Foreskin fibroblast (primary cell): ENCODE measurements around the genes PGRMC2 and C4orf33.

- RRBS = no CpG with 5 or more reads among the region's 9 CpGs
These were observed 1.9 kb downstream of the HSPA4L start for GRCh38 chr4:127783942-127784484.

DNA sequence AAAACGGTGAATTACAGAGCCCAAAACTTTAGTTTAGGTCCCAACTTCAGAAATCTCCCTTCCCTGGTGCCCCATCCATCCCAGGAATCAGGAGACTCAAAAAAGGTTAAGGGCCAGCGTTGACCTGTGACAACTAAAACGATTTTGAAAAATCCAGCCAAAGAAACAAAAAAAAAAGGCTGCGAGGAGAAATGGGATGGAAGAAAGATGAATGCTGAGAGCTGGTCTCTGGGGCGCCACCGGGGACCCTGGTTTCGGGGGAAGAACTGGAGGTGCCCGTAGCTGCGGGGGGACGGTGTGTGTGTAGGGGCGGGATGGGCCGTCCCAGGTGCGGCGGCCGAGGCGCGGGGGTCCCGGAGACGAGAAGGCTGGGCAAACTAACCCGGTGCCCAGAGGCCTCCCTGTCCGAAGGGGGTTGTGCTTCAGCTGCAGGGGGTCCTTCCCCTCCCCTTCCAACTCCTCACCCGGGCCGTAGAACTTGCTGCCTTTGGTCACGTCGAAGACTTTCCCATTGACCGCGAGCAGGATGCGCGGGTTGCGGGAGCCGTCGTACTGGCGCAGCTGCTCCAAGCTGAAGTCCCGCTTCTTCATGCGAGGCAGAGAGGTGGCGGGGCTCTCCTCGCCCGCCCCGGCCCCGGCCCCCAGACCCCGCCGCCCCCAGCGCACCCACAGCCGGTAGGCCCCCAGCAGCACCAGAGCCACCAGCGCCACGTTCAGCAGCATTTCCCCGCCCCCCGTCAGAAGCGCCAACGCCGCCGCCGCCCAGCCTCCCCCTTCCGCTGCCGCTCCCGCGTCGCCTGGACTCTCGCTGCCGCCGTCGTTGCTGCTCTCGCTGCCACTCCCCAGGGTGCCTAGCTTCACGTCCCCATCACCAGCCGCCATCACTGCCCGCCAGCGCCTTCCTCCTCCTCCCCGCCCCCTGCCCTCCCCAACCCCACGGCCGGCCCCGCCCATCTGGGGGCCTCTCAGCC, at the start of gene PGRMC2:
TSS of gene PGRMC2 (minus strand) at position 905 of the 971 bp plus-strand sequence.
- RRBS = 2% methylated on average over 18 of the region's 71 CpGs

DNA sequence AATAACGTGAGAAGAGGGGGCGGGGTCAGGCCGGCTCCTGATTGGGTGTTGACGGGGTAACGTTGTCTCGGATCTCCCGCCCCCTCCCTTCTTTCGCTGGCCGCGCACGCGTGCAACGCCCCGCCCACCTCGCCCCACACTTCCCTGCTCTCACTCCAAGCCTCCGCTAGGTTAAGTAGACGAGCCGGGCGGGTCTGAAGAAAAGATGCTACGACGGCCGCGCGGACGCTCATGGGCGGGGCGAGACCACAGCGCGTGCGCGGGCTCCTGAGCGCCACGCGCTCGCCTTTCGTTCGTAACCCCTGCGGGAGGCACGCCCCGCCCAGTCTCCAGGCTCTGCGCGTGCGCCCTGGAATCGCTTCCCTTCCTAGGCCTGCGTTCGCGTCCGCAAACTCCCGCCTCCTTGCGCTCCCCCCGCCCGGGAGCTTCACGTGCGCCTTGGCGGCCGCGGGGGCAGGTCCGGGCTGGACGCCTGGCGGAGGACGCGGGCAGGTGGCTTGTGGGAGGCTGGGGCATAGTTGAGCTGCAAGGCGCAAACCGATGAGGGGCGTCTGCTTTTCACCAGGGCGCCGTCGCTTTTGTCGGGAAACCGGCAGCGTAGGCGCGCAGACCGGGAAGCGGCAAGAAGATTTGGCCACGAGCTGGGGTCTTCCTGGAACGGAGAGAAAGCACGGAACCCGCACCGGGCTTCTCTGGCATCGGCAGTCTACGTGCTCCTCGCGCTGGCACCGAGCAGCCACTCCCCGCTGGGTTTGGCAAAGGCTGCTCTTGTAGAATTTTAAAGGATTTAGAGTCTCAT, 466 bp upstream of the PGRMC2 start:
- RRBS = 2% methylated on average over 14 of the region's 86 CpGs

DNA sequence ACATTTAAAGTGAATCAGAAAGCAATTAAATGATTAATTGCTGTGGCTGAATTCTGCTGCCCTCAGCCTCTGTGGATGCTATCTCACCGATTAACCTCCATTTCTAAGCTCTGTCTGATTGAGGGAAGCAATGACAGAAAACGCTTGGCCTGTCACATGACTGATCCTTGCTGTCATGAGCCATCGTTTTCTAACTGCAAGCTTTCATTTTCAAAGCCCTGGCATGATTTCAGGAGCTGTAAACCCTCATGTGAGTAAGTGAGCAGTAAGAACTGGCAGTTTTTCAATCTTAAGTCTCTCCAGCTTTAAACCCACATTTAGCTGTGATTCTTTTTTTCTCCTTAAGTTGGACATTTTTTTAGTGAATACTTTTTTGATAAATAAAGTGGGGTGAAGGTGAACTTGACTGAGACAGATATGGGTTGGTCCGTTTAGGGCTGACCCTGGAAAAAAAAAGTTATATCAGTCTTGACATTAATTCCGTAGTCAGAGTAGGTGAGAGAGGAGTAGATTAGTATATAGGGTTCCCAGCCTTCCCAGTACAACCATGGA, 180.9 kb upstream of the PGRMC2 start:
- RRBS = no CpG with 5 or more reads among the region's 5 CpGs

- RRBS = no CpG with 5 or more reads among the region's 1 CpG
These were observed 253.2 kb upstream of the JADE1 start for GRCh38 chr4:128556435-128556661.

DNA sequence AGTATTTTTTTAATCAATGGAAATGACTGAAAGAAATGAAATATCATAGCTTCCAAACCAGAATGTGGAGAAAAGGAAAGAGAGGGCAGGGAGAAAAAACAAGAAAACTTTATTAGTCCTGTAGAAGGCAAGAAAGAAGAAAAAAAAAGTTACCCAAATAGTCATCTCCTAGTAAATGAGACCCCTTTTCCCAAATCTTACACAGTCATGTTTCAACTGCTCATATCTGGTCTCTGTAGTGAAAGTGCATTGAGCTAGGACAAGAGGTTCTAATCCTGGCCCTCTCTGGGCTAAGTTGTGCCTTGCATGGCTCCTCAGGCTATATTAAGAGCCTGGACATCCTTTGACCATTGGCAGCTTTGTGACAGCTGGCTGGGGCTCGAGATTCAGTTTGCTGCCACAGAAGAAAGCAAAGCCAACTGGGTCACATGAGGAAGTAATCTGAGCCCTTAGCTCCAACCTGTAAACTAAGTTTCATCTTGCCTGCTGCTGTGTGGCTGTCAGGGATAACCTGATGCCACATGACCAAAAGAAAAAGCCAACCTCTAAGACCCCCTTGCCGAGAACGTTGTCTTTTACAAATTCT, 51.9 kb upstream of the JADE1 start:
- RRBS = no CpG with 5 or more reads among the region's 3 CpGs

- RRBS = no CpG with 5 or more reads among the region's 1 CpG
These were observed 26.3 kb upstream of the JADE1 start for GRCh38 chr4:128783191-128783656.

DNA sequence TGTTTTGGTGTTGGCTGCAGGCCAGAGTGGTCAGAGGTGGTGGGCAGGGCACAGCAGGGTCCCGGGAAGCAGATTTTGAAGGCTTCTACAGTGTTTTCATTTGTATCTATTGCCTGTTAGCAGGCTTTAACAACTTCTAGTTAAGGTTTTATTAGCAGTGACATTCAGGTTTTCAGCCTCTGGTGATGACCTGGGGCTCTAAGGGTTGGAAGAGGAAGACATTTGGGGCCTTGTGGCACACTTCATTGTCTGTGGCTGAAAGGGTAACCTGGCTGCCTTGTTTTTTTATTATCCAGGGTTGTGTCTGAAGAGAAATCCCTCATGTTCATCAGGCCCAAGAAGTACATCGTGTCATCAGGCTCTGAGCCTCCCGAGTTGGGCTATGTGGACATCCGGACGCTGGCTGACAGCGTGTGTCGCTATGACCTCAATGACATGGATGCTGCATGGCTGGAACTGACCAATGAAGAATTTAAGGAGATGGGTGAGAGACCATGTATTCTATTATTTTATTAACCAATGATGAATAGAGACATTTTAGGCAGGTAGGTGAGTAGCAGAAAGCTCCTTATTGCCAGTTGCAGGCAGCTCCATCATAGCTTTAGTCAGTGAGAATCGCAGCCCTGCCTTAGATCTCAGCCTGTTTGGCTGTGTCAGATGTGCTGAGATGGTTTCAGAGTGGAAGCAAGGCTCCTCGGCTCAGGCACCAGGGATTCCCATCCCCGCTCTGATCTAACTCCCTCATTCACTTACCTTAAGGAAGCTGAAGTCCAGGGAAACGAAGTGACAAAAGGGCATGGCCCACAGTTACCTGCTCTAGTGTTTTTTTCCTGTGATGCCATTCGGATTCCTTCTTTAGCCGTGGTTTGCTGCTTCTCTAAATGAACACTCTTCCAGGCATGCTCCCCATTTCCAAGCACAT, 39.4 kb downstream of the JADE1 start:
- RRBS = no CpG with 5 or more reads among the region's 13 CpGs

DNA sequence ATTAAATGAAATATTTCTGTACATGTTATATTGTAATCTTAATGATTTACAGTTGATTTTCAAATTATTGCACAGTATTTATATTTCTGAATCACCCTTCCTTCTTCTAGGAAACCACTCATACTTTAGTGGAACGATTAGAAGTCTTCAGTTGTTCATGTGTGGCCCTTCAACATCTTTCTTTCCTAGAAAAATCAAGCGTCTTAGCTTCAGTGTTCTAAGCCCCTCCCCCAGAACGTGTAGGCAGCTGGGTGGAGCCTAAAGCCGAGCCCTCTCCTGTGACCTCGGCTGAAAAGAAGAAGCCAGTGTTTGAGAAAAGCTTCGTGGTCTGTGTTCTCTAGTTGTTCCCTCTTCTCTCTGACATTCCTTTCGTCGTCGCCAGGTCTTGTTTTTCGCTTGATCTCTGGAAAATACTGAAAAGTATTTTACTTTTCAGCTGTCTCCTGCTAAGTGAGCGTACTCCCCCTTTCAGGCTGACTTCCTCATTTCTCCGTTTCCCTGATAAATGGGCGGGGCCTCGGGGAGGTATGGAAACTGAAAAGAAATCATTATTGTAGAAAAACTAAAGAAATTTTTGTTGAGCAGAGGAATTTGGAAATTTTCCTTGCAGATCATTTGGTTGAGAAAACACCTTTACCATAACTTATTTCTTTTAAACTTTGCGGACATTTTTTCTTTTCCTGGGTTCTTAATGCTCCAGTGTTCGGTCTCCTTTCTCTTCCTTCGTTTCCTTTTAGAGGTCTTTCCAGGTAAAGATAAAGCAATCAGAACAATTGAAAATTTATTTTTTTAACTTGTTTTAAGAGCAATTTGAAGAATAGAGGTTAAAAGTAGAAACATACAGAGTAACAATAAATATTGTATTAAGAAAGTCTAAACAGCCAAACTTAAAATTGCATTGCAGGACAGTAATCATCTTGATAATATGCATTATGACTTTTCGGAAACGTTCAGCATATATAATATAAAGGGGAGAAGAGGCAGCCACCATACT, at the start of gene C4orf33:
TSS of gene C4orf33 (plus strand) at position 269 of the 994 bp plus-strand sequence.
- RRBS = no CpG with 5 or more reads among the region's 19 CpGs

GRCh38 chr4:132123675-132124474, 1025.2 kb upstream of the PCDH10 start:
- RRBS = no CpG with 5 or more reads among the region's 20 CpGs

DNA sequence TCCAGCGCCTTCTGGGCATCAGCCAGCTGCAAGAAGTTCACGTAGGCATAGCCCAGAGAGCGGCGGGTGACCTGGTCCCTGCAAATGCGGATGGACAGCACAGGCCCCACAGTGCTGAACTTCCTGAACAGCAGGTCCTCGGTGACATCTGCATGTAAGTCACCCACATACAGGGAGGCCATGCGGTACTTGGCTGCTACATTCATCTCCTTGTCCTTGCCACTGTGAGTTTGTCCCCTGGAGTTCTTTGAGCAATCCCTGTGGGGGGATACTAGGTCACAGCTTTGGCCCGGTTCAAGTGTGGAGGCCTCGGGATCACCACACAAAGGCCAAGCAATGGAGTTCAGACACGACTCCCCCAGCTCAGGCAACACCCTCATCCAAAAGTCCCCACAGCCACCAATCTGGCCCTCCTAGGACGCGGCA, 762 bp downstream of the PABPC4L start:
- RRBS = no CpG with 5 or more reads among the region's 12 CpGs

GRCh38 chr4:135447457-135448225, 1246.1 kb upstream of the PABPC4L start:
- RRBS = no CpG with 5 or more reads among the region's 31 CpGs

- RRBS = no CpG with 5 or more reads among the region's 2 CpGs
These were observed 130.9 kb upstream of the PCDH18 start for GRCh38 chr4:137662975-137663804.

- RRBS = 86% methylated on average over 4 of the region's 21 CpGs
These were observed 321.2 kb upstream of the PCDH18 start for GRCh38 chr4:137853527-137853820.

DNA sequence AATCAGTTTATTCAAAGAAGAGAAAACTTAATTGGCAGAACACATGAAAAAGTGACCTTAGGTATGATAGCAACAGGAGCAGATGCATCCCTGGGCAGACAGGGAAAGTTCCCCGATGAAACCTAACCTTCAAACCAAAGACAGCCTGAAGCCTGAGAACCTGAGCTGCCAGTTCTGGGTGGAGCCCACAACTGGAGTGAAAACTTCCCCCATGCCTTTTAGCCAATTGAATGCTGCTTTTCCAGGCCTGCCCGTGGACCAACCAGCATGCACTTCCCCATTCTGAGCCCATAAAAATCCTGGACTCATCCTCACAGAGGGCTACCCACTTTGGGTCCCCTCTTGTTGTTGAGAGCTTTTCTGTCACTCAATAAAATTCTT, 13.7 kb upstream of the SLC7A11 start:
- RRBS = no CpG with 5 or more reads among the region's 2 CpGs

- RRBS = no CpG with 5 or more reads among the region's 5 CpGs
These were observed 22.0 kb downstream of the NOCT start for GRCh38 chr4:139037575-139037963.

DNA sequence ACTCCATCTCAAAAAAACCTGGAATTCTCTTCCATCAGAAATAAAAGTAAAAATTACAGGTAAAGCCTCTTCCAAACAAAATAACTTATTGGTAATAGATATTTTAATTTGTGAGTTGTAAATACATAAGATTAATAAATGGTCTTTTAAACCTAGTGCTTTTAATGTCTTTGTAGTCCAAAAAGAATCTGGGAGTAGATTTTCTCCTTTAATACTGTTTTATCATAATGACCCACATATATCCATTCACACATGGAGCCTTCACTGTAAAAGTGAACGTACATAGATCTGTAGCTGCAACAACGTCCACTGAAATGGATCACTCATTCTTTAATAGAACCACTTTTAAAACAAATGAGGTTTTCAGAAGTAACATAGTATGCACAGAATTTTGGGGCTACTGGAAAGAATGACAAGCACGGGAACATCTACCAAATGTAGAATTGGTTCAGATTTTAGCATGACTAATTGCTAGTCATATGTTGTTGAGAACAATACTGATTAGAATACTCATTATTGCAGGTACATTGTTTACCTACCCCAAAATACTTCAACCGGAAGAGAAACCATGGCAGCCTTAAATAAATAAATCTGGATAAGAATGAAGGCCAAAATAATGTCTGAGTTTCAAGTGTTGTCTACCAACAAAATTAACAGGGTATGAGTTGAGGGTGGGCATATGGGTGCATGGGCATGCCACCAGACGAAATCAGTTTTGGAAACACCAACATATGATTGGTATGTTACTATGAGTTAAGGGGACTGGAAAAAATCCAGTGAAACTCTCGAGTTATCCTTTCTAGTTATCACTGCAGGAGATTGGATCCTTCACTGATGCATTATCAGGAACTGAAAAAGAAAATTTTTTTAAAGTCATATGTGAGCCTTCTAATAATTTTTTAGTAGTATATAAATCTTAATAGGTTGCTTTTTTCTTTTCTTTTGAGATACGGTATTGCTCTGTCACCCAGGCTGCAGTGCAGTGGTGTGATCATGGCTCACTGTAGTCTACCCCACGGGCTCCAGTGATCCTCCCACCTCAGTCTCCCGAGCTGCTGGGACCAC, 32.2 kb downstream of the NOCT start:
- RRBS = no CpG with 5 or more reads among the region's 9 CpGs

GRCh38 chr4:139108818-139109298, 68.2 kb downstream of the ELF2 start:
- RRBS = no CpG with 5 or more reads among the region's 4 CpGs

GRCh38 chr4:139188867-139189576, 12.0 kb upstream of the ELF2 start:
- RRBS = no CpG with 5 or more reads among the region's 4 CpGs

DNA sequence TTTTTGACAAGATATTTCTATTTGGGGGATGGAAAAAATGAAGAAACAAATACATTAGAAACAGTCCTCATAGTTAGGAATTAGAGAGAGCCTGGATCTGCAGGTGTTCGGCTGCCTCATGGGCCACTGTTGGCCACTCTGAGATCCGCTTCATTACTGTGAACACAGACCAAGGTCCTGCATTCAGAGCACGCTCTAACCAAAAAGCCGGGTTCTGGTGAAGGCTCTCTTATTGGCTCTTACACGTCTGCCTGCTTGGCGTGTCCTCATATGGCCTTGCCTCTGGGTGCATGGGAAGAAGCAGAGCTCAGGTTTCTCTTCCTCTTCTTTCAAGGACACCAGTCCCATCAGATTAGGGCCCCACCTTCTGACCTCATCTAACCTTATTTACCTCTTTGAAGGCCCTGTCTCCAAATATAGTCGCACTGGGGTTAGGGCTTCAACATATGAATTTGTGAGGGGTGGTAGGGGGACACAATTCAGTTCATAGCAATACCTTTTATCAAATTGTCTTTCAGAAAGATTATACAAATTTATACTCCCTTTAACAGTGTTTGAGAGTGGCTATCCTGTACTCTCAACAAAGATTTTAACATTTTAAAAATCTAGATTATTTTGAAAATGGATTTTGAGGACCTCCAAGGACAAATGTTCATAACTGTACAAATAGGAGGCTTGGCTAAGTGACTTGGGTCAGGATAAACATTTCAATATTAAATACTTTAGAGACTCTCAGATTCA, 37.1 kb upstream of the ELF2 start:
- RRBS = no CpG with 5 or more reads among the region's 7 CpGs